Uterus (tissue), 7 donors: ENCODE data around the genes SLF2, FBXW4, OGA and PPRC1.

- PRO-cap, 4 experiments: peak in 2 of 4 experiments; most common minus-strand start chr10:100482691 (in 2)
- RAMPAGE, long total RNA, 2 experiments: no peak in any of the 2 experiments
- RRBS: 2% methylated on average over 35 of the region's 59 CpGs
These were observed 19.5 kb downstream of the WNT8B start for GRCh38 chr10:100482156-100482840.

GRCh38 chr10:100738188-100738794, 7.1 kb upstream of the PAX2 start:
- PRO-cap, 4 experiments: peak in 2 of 4 experiments; most common plus-strand start chr10:100738513 (in 1); most common minus-strand start chr10:100738367 (in 2)
- RAMPAGE, long total RNA, 2 experiments: no peak in any of the 2 experiments
- RRBS: no CpG with 5 or more reads among the region's 20 CpGs

- PRO-cap, 4 experiments: no peak in any of the 4 experiments
- RAMPAGE, long total RNA, 2 experiments: no peak in any of the 2 experiments
- RRBS: no CpG with 5 or more reads among the region's 18 CpGs
These were observed 80.6 kb downstream of the PAX2 start for GRCh38 chr10:100825924-100826419.

DNA sequence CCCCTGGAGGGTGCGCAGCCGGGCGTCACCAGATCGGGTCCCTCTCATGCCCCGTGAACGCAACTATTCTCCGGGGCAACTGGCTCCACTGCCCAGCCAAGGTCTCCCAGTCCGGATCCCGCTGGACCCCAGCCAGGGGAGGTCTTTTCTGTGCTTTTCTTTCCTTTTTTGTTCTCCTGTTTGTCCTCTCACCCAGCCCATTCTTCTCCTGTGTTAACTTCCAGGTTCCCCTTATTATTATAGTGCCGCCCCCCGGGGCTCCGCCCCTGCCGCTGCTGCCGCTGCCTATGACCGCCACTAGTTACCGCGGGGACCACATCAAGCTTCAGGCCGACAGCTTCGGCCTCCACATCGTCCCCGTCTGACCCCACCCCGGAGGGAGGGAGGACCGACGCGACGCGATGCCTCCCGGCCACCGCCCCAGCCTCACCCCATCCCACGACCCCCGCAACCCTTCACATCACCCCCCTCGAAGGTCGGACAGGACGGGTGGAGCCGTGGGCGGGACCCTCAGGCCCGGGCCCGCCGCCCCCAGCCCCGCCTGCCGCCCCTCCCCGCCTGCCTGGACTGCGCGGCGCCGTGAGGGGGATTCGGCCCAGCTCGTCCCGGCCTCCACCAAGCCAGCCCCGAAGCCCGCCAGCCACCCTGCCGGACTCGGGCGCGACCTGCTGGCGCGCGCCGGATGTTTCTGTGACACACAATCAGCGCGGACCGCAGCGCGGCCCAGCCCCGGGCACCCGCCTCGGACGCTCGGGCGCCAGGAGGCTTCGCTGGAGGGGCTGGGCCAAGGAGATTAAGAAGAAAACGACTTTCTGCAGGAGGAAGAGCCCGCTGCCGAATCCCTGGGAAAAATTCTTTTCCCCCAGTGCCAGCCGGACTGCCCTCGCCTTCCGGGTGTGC, 82.2 kb downstream of the PAX2 start:
- PRO-cap, 4 experiments: no peak in any of the 4 experiments
- RAMPAGE, long total RNA, 2 experiments: no peak in any of the 2 experiments
- RRBS: 3% methylated on average over 43 of the region's 77 CpGs

GRCh38 chr10:100912824-100913717, at the start of gene SLF2:
SLF2 (plus strand) TSS chr10:100912963.
- PRO-cap, 4 experiments: peak in 4 of 4 experiments; most common plus-strand start chr10:100912963 (in 4); most common minus-strand start chr10:100913334 (in 2)
- RAMPAGE, long total RNA, 2 experiments: start-site peak on the plus strand in 1 of 2 experiments, at chr10:100912936-100913258 at its widest, 7 to 64 reads per replicate
- RRBS: 1% methylated on average over 11 of the region's 57 CpGs

GRCh38 chr10:100986781-100987096, 558 bp downstream of the MRPL43 start:
- PRO-cap, 4 experiments: no peak in any of the 4 experiments
- RAMPAGE, long total RNA, 2 experiments: no peak in any of the 2 experiments
- RRBS: 2% methylated on average over 8 of the region's 27 CpGs

DNA sequence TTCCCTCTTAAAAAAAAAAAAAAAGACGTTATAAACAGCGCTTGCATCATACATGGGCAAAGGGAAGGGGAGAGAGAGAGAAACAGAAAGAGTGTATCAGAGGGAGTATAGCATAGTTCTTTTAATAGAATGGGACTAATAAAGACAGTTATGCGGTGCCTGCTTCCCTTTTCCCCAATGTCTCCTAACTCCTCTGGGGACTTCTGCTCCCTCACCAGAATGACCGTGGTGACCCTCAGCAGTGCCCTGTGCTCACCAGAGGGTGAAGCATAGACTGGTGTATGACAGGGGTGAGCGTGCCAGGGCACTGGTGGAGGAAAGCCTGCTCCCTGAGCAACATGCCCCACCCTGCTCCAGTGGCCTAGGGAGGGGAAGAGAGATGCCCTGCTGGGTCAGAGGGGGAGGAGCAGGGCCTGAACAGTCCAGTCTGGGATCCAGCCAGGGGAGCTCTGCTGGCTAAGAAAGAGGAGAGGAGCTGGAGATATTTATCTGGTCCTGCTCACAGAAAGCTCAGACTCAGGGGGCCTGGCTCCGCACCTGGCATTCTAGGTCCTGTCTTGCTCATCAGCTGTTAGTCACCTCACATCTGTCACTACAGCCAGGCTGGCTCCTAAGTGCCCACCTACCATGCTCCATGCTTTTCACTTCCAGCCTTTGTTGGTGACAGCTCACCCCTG, 2.2 kb downstream of the PDZD7 start:
- PRO-cap, 4 experiments: peak in 2 of 4 experiments; most common plus-strand start position 124 of the sequence (in 1); most common minus-strand start position 353 of the sequence (in 1)
- RAMPAGE, long total RNA, 2 experiments: no peak in any of the 2 experiments
- RRBS: no CpG with 5 or more reads among the region's 6 CpGs

DNA sequence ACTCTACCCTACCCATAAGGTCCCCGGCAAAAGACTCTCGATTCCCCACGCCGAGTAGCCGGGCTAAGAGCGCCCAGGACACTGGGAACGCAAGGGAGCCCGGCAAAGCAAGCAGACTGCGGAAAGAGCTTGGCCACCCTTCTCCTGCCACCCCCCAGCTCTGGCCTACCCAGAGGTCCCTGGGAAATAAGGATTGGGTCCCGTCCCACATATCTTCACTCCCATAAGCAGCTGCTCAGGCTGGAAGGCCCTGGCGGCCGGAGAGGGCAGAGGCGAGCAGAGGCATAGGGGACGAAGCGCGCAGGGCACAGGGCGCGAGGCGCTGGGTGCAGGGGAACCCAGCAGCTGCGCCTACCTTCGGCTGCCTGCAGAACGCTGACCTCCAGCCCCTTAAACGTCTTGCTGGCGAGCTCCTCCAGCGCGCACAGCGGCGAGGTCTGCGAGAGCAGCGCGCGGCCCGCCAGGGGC, 1.1 kb downstream of the LBX1 start:
- PRO-cap, 4 experiments: no peak in any of the 4 experiments
- RAMPAGE, long total RNA, 2 experiments: no peak in any of the 2 experiments
- RRBS: 26% methylated on average over 8 of the region's 33 CpGs

DNA sequence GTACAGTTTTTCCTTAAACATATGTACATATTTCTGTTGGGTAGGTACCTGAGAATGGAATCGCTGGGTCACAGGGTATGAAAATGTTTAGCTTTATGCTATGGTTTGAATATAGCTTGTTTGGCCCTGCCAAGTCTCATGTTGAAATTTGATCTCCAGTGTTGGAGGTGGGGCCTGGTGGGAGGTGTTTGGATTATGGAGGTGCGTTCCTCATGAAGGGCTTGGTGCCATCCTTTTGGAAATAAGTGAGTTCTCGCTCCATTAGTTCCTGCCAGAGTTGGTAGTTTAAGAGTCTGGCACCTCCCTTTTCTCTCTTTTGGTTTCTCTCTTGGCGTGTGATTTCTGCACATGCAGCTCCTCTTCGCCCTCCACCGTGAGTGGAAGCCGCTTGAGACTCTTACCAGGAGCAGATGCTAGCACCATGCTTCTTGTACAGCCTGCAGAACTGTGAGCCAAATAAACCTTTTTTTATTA, 14.0 kb downstream of the BTRC start:
- PRO-cap, 4 experiments: no peak in any of the 4 experiments
- RAMPAGE, long total RNA, 2 experiments: no peak in any of the 2 experiments
- RRBS: no CpG with 5 or more reads among the region's 7 CpGs

DNA sequence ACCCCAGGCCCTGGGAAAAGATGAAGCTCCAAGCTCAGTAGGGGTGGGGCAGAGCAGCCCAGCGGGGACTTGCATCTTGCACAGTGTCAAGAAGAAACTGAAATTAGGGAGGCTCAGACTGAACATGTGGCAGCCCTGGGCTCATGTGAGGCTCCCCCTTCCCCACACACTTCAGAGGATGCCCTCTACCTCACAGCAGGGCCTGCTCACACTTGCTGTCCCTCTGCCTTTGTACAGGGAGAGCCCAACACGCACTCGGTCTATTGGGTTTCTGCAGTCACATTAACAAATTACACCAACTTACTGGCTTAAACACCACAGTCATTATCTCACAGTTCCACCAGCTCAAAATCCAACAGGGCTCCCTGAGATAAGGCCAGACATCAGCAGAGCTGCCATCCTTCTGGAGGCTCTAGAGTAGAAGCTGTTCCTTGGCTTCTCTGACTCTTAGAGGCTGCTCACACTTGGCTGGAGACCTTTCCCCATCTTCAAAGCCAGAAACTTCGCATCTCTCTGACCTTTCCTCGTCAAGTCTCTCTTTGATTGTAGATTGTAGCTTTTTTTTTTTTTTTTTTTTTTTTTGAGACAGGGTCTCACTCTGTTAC, 12.2 kb downstream of the POLL start:
- PRO-cap, 4 experiments: no peak in any of the 4 experiments
- RAMPAGE, long total RNA, 2 experiments: no peak in any of the 2 experiments
- RRBS: no CpG with 5 or more reads among the region's 5 CpGs

GRCh38 chr10:101652852-101653884, 41.8 kb downstream of the FBXW4 start:
- PRO-cap, 4 experiments: no peak in any of the 4 experiments
- RAMPAGE, long total RNA, 2 experiments: no peak in any of the 2 experiments
- RRBS: no CpG with 5 or more reads among the region's 11 CpGs

DNA sequence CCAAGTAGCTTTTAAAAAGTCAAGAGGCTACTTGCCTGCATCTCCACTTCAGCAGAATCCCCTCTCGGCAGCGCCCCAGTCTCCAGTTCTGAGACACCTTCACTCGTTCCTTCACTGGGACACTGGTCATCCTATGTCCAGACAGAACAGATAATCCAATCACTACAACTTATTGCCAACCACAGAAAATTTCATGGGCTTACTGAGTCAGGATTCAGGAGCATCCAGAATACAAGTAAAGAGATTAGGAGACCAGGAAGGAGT, 18.7 kb downstream of the FBXW4 start:
- PRO-cap, 4 experiments: no peak in any of the 4 experiments
- RAMPAGE, long total RNA, 2 experiments: no peak in any of the 2 experiments
- RRBS: no CpG with 5 or more reads among the region's 3 CpGs

DNA sequence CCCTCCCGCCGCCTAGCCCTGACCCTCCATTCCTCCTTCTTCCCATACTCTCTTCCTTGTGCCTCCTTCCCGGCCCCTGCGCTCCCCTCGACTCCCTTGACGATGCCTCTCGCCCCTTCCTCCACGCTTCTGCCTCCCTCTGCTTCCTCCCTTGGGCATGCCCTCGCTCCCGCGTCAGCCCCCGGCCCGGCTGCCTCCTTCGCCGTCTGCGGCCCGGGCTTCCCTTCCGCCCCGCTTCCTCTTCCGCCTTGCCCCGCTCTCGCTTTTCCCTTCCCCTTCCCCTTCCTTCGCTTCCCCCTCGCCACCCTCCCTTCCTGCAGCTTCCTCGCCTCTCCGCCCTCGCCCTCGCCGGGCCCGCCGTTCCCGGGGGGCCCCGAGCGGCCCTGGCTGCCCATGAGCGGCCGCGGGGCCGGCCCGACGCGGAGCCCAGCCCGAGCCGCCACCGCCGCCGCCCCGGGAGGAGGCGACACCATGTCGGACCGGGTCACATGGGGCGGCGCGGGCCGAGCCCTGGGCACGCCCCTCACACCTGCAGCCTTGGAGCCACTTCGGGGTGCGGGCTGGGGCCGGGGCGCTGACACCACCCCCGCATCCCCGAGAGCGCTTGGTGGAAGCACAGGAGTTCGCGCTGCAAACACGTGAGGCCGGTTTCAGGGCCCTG, at the start of gene FBXW4:
Gene FBXW4 (minus strand): TSS at position 460 of the 661 bp plus-strand sequence.
- PRO-cap, 4 experiments: peak in 4 of 4 experiments; most common plus-strand start position 315 of the sequence (in 1); most common minus-strand start position 473 of the sequence (in 4)
- RAMPAGE, long total RNA, 2 experiments: no peak in any of the 2 experiments
- RRBS: 2% methylated on average over 40 of the region's 66 CpGs

GRCh38 chr10:101817933-101818868, at the start of gene OGA:
OGA (minus strand) TSS chr10:101818444.
- PRO-cap, 4 experiments: peak in 4 of 4 experiments; most common plus-strand start chr10:101818749 (in 2); most common minus-strand start chr10:101818153 (in 2)
- RAMPAGE, long total RNA, 2 experiments: start-site peak on the minus strand in 2 of 2 experiments, at chr10:101818078-101818449 at its widest, 29 to 305 reads per replicate
- RRBS: under 1% methylated on average over 15 of the region's 60 CpGs

DNA sequence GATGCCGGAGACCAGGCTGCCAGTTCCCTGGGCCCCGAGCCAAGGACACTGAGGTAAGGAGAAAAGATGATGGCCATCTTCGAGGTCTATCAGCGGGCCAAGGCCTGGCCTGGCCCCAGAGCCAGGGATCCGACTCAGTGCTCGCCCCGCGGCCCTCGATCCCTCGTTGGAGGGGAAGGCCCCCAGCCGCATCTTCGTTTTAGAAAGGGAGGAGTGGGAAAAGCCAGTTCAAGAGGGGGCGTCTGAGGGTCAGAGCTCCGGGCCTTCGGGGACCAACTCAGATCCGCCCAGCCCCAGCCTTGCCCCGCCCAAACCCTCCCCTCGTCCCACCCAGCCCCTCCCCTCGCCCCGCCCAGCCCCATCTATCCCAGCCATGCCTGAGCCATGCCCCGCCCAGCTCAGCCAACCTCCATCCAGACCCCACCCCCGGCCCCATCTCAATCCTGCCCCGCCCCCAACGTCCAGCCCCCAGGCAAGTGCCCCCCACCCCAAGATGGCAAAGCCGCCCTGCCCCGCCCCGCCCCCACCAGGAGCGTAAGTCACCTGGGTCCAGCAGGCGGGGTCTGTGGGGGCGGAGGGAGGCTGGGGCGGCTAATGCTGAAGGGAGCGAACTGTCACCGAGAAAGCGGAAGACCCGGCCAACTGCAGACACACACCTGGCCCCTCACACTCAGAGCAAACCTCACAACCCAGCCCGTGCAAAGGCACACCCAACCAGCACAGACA, 11.2 kb upstream of the OGA start:
- PRO-cap, 4 experiments: peak in 4 of 4 experiments; most common plus-strand start position 401 of the sequence (in 1); most common minus-strand start position 285 of the sequence (in 2)
- RAMPAGE, long total RNA, 2 experiments: no peak in any of the 2 experiments
- RRBS: no CpG with 5 or more reads among the region's 36 CpGs

DNA sequence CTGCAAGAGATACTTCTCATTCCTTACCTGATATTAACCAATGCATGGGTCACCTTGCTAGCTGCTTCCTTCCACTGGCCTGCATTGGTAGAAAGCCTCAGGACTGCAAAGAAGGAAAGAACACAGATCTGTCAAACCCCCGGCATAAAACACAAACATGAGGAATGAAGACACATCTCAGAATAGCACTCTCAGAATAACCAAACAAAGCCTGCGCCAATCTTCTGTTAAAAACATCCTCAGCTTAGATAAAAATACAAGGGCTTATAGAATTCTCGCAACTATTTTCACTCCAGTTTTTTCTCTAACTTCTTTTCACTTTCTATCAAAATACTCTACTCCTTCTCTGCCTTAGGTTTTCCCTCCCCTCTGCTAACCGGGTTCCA, 96.2 kb upstream of the KCNIP2 start:
- PRO-cap, 4 experiments: no peak in any of the 4 experiments
- RAMPAGE, long total RNA, 2 experiments: no peak in any of the 2 experiments
- RRBS: no CpG with 5 or more reads among the region's 4 CpGs

GRCh38 chr10:102112037-102112865, 7.9 kb downstream of the LDB1 start:
- PRO-cap, 4 experiments: no peak in any of the 4 experiments
- RAMPAGE, long total RNA, 2 experiments: no peak in any of the 2 experiments
- RRBS: no CpG with 5 or more reads among the region's 4 CpGs

GRCh38 chr10:102132743-102133873, at the start of gene PPRC1:
PPRC1 (plus strand) TSS chr10:102133040.
- PRO-cap, 4 experiments: peak in 4 of 4 experiments; most common plus-strand start chr10:102133040 (in 4); most common minus-strand start chr10:102132875 (in 4)
- RAMPAGE, long total RNA, 2 experiments: start-site peak on the plus strand in 1 of 2 experiments, at chr10:102133039-102133045 at its widest, 188 reads per replicate
- RRBS: 2% methylated on average over 33 of the region's 96 CpGs

GRCh38 chr10:102246135-102246465, 768 bp downstream of the GBF1 start:
- PRO-cap, 4 experiments: no peak in any of the 4 experiments
- RAMPAGE, long total RNA, 2 experiments: no peak in any of the 2 experiments
- RRBS: no CpG with 5 or more reads among the region's 3 CpGs

- PRO-cap, 4 experiments: no peak in any of the 4 experiments
- RAMPAGE, long total RNA, 2 experiments: no peak in any of the 2 experiments
- RRBS: 50% methylated on average over 2 of the region's 7 CpGs
These were observed 4.3 kb downstream of the FBXL15 start for GRCh38 chr10:102424945-102425414.